PC-3 (cell line): ENCODE measurements around the genes CDK2, SLC39A5 and ANKRD52.

DNA sequence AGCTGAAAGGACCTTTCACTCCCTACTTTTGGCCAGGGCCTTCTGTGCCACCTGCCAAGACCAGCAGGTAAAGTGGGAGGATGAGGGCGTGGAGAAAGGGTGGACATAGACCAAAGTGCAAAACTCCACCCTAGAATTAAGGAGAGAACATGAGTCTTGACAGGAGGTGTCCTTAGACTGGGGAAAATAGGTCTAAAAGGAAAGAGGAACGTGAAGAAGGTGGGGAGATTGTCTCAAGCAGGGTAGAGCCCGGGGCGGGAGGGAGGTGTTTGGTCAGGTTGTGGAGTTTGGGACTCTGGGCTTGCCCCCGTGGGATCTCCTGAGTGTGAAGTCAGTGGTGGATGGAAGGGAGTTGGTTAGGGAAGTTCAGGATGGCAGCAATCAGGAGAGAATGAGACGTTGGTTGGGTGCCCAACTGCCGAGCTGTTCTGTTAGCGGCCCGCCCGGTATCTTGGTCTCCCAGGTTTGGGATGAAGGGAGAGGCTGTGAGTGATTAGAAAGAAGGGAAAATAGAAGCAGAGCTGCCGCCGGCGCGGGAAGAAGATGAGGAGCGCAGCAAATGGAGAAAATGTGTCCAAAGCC, 407 bp downstream of the DGKA start:
- RAMPAGE, long total RNA: no peak

DNA sequence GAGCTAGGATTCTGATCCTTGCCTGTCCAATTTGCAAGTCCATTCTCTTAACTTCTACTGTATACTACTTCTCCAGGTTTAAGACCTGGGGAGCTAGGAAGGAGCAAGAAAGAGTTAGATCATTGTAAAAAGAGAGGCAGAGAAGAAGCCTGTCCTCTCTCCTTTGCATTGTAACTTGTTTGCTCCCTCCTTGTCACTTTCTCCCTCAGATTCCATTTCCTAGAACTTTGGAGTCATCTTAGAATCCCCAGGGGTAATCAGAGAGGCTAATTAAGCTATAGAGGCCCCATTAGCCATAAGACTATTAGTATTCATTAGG, 3.0 kb downstream of the DGKA start:
- RAMPAGE, long total RNA: no peak

GRCh38 chr12:55966531-55967641, at the start of gene CDK2:
Gene CDK2 (plus strand): TSS chr12:55966830.
- RAMPAGE, long total RNA: start-site peak on the plus strand at chr12:55966774-55966843, 297 and 291 reads in 2 replicates

GRCh38 chr12:56035914-56036940, 5.5 kb upstream of the RPS26 start:
- RAMPAGE, long total RNA: no peak

GRCh38 chr12:56044235-56044638, 2.5 kb downstream of the RPS26 start:
- RAMPAGE, long total RNA: no peak

- RAMPAGE, long total RNA: no peak
Observed at GRCh38 chr12:56102968-56103635, 1.3 kb upstream of the PA2G4 start.

DNA sequence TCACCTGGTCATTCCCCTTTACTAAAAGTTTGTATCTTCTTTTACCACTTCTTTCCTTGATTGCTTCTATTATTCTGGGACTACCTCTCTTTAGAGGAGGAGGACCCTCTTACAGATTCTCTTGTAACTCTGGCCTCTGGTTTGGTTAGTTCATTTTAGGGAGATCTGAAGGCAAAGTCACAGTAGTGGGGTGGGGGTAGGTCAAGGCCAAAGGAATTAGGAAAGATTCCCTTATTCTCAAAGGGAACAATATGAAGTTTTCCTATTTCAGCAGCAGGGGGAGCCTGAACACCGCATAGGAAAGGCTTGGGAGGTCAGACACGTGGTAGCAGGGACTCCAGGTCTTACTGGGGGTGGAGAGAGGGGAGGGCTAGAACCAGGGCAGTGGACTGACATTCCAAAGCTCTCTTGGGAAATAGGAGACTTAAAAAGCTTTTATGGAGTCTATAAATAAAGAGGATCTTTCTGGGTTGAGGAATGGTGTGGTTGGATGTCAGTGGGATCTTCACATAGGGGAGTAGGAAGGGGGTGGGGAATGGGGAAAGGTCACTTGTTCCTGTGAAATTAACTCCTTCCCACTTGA, 1.3 kb downstream of the ZC3H10 start:
- RAMPAGE, long total RNA: no peak

DNA sequence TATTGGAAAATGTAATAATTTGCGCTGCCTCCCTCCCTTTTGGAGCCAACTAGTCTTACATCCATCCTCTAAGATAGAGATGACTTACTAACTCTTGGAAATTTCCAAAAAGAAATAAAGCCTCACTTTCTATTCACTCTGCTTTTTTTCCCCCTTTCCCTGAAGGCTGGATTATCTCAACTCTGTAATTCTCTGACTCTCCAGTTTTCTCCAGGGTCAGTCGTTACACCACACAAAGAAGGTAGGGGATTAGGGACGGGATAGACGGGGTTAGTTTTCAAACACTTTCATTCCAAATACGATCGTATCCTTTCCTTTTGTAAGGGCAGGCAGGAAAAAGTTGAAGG, 715 bp upstream of the ESYT1 start:
- RAMPAGE, long total RNA: no peak

GRCh38 chr12:56129792-56130330, 1.8 kb downstream of the ESYT1 start:
- RAMPAGE, long total RNA: no peak

DNA sequence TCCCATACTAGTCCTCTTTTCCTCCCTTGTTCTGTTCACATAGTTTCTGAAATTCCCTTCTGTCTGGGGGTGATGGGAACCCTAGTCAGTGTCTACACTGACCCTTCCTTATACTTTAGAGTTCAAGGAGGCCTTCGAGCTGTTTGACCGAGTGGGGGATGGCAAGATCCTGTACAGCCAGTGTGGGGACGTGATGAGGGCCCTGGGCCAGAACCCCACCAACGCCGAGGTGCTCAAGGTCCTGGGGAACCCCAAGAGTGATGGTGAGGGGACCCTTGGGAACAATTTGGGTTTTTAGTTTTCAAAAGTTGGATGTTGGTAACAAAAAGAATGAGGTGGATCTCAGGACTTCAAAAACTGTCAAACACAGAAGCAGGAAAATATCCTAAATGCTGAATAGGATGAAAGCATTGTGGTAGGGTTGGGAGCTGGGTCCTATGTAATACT, 2.6 kb downstream of the MYL6B start:
- RAMPAGE, long total RNA: no peak

DNA sequence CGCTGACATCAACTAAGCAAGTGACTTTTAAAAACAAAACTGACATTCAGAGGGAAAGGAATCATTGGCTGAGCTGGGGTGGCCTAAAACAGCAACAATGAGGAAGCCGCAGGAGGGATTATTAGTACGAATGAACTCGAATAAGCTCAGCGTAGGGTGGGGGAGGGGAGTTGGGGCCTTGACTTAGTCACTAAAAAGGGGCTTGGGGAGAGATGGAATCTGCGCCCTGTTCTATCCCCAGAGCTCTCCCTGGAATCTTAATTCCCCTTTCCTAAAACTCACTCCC, 4.8 kb downstream of the MYL6 start:
- RAMPAGE, long total RNA: no peak

DNA sequence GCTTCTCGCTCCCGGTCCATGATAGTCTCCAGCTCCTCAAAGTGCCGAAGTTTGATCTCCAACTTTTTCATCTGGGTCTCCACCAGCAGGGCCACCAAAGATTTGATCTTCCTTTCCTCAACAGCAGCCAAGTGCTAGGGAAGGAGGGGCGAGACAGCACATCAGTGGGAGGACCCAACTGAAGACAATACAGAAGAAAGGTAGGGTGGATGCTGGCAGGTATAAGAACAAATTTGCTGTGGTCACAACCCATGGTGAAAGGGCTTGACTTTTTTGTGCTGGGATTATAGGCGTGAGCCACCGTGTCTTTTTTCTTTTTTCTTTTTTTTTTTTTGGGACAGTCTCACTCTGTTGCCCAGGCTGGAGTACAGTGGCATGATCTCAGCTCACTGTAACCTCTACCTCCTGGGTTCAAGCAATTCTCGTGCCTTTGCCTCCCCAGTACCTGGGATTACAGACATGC, 9.9 kb downstream of the MYL6 start:
- RAMPAGE, long total RNA: no peak

DNA sequence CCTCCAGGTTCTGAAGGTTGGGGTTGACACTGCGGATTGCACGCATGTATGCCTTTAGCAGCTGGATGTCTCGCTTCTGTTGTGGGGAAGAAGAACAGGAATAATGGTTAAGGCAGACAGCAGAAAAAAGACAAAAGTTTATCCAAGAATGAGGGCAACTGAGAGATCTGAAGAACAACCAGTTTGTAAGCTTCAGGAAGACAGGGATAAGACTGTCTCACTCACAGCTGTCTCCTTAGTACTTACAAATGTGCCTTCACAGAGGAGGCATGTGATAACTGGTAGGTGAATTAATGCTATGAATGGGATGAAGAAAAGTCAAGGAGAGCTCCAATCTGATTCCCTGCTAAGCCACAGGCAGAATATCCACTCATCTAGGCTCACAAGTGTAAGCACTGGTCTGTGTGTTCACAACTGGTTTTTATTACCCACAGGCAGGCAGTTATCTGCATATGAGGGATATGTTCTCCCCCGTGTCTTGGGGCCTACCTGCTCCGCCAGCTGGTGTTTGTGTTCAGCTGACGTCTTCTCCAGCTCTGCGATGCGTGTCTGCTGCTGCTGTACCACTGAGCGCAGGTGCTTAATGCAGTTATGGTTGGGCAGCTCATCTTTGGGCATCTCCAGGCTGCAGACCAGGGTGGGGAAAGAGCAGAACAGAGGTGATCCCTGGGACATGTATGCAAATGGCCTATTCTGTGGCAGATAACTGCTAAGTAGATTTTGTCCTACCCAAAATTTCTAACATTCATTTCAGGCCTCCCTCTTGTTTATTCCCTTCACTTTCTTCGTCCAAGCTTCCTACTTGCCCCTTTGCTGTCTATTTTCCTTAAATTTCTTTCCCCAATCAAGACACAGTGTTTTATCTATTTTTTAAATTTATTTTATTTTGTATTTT, 13.8 kb downstream of the RNF41 start:
- RAMPAGE, long total RNA: no peak

DNA sequence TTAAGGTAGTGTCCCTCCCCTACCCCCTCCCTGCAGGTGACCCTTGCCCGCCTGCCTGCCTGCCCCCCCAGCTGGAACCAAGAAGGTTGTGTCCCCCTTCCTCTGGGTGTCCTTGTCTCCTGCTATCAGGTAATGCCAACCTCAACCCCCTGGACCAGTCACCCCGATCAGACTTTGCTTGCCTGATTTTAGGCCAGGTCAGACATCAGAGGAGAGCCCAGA, at the start of gene SLC39A5:
TSS of gene SLC39A5 (plus strand) at position 58 of the 222 bp plus-strand sequence.
- RAMPAGE, long total RNA: no peak

DNA sequence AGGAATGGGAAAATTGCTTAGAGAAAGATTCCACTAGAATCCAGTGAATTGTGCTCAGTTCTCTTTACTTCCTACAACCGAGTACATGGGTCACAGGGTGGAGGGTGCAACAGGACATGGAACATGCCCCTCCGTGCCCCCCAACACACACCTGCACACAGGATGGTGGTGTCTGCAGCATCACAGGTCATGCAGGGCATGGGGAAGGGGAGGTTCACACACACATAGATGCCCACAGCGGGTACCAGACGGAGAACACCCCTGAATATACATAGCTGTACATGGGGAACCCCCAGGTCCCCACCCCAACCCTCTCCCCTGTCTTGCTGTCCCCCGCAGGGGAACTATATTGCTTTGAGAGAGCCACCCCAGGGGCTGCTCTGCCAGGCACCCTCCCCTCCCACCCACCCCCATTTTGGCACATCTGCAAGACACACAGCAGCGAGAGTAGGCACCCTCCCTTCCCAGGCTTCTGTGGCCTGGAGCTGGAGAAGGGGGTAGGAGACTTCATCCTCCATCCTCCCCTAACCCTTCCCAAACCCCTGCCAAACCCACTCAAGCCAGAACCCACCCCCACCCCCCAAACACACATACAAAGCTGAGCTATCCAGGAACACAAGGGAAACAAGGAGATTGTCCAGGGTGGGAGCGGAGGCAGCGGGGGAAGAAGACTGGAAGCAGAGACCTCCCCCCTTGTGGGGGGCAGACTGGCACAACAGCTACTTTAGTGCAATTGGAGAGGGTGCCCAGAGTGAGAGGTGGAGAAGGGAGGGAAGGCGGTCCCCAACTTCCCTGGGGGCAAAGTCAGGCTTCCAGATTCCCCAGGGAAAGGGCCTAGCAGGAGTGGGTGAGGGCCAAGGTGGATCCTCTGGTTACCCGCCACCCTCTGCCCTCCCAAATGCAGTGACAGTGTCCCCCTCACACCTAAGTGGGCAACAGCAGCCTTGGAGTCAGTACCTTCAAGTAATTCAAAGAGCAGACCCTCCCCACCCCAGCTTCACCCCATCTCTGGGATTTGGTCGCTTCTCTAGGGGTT, 8.6 kb downstream of the SLC39A5 start:
- RAMPAGE, long total RNA: no peak

- RAMPAGE, long total RNA: no peak
Observed at GRCh38 chr12:56258186-56259285, at the start of gene ANKRD52. Gene ANKRD52 (minus strand): TSS chr12:56258384.

DNA sequence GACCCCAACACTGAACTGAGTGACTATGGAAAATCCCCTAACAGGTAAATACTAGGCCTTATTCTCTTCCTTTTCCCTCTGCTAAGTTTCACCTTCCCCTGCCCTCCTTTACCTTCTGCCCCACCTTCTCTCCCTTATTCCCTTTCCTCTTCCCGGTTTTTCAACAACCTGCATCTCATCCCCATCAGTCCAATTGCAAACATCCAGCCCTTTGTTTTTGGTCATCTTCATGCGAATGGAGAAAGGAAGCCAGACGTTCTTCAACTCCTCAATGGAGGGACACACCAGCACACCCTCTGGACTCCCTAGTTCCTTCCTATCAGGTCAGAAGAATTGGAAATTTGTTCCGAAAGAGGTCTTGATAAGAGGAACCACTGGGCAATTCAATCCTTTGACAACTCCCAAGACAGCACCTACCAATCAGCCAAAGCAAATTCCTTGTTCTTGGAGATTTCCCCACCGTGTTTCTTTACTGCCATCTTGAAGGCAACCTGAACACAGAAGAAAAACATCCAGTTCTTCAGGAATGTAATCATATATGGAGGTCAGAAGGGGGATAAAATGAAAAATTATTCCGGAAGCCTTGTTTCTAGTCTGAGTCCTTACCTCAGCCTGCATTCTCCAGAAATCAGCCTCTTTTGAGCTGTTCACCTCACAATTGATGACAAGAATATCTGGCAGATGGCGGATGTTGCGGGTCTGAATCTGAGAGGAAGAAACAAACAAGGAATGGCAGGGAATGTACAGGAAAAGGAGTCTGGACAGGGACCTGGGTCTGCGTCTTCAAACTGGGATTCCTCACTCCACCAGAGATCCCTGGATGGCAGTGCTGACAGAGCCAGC, 7.3 kb upstream of the CNPY2 start:
- RAMPAGE, long total RNA: no peak

- RAMPAGE, long total RNA: no peak
Observed at GRCh38 chr12:56348385-56348712, 9.7 kb downstream of the IL23A start.

DNA sequence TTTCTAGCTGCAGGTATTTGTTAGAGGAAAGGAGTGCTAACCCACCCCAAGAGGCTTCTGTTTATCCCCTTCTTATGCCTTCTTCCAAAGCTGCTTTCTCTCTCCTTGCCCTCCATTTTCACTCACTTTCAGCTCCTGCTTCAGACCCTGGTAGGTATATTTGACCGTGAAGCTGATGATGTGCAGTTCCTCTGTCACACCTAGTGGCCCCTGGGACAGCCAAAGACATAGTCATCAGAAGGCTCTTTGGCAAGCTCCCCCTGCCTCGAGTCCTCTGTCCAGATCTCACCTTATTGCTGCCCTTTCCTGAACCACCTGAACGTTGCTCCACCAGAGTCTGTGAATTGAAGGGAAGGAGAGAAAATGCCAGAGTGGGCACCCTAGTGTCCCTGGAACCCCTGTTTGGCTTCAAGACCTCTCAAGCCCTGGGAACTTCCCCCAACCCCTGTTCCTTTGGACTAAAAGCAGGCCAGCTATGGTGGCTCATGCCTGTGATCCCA, 10.6 kb downstream of the STAT2 start:
- RAMPAGE, long total RNA: no peak

GRCh38 chr12:56598660-56599459, 31.3 kb downstream of the BAZ2A start:
- RAMPAGE, long total RNA: no peak